ENCODE measurements around the gene PATJ.

GRCh38 chr1:61640712-61641049 lies 84.3 kb downstream of the TM2D1 start:
- PRO-cap = no peak

DNA sequence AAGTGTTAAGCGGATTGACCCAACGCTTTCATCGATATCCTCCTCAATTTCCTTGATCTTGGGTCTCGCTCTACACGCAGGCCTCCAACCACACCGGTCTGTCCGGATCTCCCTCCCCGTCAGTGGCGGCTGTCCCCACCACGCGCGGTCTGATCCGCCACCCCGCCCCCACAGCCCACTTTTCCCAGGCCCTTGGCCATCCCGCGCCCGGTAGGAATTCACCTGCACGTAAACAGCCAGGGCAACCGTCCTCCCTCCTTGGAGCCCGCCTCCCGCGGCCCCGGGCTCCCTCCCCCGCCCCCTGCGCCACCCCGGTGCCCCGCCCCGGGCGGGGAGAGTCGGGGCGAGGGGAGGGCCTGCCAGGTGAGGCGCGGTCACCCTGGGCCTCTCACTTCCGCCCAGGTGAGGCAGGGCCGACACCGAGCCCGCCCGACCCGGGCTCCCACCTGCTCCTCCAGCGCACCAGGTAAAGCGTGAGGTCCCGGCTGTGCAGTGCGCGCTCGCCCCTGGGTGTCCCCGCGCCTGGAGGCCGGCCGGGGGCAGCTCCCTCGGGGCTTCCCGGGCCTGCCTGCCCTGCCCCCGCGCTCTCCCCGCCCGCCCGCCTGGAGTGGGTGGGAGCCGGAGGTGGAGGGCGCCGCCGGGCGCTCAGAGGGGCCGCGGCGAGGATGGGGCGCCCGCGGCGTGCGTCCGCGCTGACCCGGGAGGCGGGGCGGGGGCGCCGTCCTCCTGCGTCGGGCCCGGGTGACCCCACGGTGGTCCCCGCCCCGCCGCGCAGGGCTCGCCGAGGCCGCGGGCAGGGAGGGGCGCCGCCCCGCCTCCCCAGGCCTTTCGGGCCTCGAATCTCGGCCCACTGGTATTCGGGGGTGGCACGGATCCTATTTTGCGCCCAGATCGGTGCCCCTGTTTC lies at the start of gene PATJ:
Gene PATJ (plus strand): TSS at position 391 of the 907 bp plus-strand sequence.
- PRO-cap = bidirectional peak, plus-strand start at position 335 of the sequence, minus-strand start at position 124 of the sequence; bidirectional peak, plus-strand start at position 603 of the sequence, minus-strand start at position 575 of the sequence; bidirectional peak, plus-strand start at position 772 of the sequence, minus-strand start at position 754 of the sequence

GRCh38 chr1:62068924-62069441 lies 125.7 kb upstream of the L1TD1 start:
- PRO-cap = no peak

DNA sequence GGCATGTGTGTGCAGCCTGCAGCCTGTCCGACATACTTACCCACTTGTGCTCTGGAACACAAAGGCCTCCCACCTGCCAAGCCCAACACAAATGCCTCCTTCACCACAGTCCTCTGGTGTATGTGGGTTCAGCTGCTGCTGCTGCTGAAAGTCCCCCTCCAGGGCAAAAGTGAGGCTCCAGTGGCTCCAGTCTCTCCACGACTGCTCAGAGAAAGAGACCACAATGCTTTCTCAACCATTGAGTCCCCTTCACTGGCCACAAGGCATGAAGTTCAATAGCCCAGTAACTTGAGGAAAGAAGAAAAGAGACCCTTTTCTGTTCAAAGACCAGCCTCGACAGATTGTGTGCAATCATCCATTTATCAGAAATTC lies 19.3 kb downstream of the KANK4 start:
- PRO-cap = bidirectional peak, plus-strand start at position 106 of the sequence, minus-strand start at position 122 of the sequence

DNA sequence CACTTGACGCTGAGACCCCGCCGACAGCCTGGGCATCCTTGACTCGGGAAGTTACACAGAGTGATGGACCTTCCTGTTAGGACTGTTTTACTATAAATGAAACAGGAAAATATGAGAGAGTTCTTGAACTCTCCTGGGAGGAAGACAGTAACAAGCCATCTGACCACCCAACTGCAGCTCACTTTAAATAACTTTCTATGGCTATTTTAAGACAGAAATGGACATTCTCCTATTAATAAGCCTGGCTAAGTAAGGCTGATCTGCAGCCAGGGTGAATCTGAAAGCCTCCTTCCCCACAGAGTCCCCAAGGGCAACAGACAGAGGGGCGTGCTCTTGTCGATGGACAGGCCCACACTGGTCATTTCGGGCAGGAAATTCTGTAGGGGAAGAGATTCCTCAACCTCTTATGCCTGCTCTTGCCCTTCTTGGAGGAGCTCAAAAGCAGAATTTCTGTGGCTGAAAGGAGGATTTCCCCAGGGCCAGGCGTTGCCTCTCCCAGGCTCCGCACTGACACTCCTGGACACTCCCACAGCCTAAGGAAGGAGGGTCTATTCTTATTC lies 17.7 kb upstream of the KANK4 start:
- PRO-cap = no peak

GRCh38 chr1:62436181-62436588 lies 664 bp upstream of the USP1 start:
- PRO-cap = bidirectional peak, plus-strand start at chr1:62436395, minus-strand start at chr1:62436258; bidirectional peak, plus-strand start at chr1:62437092, minus-strand start at chr1:62436481

DNA sequence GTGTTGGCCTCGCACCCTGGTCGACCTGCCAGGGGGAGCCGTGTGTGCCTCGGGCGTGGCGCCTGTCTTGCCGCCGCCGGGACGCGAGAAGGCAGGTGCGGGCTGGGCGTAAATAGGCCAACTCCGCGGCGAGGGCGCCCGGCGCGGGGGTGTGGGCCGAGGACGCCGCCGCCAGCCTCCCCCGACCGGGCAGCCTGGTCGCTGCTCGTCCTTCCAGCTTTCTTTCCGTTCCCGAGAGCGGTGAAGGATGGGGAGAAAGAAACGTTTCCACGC lies 580 bp downstream of the USP1 start:
- PRO-cap = unidirectional peak, minus-strand start at position 42 of the sequence

DNA sequence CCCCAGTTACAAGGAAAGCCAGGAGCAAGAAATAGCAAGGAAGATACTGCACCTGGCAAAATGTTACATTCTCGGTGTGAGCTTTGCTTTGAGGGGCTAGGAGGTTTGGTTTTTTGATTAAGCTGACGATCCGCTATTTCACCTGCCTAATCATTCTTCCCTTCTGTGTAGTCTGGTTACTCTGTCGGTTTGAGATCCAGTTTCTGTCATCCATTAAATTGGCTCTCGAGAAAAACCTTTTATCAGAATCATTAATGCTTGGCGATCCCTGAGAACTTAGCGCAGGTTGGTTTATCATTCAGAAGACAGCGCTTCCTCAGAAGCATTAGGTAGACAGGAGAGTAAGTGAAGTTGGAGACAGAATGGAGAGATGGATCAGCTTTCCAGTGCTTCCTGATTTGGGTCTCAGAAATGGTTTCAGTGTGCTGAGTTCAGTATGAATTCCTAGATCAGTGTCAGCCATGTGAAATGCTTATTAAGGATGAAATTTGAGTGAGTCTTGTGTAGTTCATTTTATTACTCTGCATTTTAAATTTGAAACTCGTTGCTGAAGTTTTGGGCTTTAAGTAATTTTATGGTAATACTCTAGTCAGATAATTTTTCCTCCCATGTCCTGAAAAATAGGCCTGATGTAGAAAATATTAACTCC lies 1.3 kb downstream of the USP1 start:
- PRO-cap = no peak

- PRO-cap = bidirectional peak, plus-strand start at chr1:62687929, minus-strand start at chr1:62687769
Measured at GRCh38 chr1:62687371-62688053, 674 bp downstream of the DOCK7 start.

DNA sequence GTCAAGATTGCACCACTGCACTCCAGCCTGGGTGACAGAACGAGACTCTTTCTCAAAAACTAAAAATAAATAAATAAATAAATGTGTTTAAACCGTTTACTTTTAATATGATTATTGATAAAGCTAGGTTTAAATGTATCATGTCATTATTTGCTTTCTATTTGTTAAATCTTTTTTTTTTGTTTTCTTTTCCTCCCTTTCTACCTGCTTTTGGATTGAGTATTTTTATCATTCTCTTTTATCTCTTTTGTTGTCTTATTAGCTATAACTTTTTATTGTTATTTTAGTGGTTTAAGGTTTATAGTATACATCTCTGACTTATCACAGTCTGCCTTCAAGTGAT lies 31.1 kb downstream of the ATG4C start:
- PRO-cap = no peak

- PRO-cap = bidirectional peak, plus-strand start at chr1:63317666, minus-strand start at chr1:63317658; unidirectional peak, minus-strand start at chr1:63317886
Measured at GRCh38 chr1:63317381-63318243, 4.8 kb upstream of the FOXD3 start.

GRCh38 chr1:63414581-63415307 lies 47.3 kb downstream of the ALG6 start:
- PRO-cap = no peak

DNA sequence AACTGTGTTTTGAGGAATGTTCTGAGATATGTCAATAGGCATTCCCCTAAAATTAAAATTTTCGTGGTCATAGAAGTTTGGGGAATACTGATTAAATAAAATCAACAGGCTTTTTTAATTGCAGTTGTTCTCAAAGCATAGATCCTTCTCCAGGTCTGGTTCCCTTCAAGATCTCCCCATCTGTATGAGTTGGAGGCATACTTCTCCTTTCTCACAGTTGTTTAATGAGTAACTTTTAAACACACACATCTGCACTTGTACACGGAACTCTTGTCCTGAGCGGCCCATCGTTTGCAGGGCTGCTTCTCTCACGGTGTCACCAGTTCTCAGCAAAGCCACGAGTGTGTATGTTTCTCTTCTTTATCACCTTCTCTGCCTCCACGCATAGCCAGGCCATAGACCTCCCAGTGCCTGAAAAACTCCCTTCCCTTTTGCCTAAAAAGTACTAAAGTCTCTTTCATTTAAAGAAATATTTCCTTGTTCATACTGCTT lies 68.8 kb upstream of the ROR1 start:
- PRO-cap = no peak

DNA sequence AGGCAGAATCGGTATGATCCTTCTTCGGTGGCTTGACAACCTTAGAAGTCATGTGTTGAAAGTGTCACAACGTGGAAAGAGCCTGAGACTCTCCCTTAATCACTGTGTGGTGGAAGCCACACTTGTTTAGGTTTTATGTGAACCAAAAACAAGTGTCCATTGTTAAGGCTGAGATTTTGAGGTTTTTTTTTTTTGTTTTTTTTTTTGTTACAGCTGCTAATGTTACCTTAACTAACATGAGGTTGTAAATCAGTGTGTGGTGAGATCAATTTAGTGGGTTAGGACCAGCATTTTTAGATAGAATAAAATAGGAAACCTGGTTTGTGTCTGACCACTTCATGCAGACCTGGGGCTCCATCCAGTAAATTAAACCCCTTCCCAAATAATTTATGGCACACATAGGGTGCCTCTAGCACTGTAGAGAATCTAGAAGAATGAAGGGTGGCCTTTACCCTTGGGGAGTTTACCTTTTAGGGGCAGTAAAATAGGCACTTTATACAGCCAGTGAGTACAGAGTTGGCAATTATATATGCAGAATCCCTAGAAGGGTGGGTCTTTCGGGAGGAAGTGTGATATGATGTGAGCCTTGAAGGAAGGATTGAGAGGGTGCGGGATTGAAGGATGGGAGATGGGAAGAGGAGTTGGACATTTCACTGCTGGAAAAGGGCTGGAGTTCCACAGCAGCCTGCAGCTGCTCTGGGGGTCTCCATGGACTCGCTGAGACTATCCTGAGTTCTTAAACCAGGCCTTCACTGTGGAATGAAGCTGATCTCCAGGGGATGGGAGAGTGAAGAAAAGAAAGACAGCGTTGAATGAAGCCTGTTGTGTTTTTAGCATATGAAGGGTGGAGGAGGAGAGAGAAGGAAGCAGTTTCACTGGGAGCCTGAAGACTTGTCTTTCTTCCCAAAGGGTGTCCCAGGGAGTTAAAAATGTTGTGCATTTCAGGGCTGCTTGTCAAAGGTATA lies 8.8 kb downstream of the ROR1 start:
- PRO-cap = no peak

DNA sequence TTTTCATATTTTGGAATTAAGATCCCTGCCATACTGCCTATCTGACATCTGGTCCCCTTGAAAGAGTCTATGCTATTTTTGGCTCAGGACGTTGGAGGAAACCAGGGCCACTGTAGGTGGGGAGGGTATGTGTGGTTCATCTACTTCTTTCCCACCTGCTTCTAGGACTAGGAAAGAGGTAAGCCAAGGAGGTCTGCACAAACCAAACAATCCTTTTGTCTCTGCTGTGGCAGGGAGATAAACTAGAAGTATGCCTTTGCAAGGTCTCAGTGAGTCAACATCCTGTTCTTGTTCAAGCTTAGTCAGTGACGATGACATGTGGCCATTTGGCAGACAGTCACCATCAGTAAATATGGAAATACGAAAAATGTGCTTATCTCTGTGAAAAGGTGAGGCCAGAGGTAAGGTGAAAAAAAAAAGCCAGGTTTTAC lies 196.8 kb upstream of the UBE2U start:
- PRO-cap = no peak

- PRO-cap = no peak
Measured at GRCh38 chr1:64469474-64469905, 439 bp upstream of the CACHD1 start.

- PRO-cap = bidirectional peak, plus-strand start at chr1:64664656, minus-strand start at chr1:64664455
Measured at GRCh38 chr1:64664266-64664890, 80.5 kb upstream of the RAVER2 start.

DNA sequence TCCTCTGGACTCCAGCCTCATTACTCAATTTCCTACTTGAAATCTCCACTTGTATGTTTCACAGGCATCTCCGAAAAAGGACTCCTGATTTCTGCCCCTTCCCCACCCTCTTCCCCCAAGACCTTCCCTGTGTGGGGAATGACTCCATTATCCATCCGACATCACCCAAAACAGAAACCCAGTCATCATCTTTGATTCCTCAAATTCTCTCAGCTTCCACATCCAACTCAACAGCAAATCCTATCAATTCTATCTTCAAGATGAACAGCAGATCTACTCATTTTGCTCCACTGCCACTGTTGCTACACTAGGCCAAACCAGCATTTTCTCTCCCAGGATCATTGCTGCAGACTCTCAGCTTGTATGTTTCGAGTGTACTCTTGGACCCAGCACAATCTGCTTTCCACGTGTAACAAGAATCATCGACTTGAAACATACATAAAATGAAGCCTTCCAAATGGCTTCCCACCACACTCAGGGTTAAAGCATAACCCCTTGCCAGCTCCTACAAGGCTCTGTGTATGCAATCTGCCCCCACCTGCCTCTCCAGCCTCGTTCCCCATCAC lies 94.8 kb downstream of the JAK1 start:
- PRO-cap = no peak

DNA sequence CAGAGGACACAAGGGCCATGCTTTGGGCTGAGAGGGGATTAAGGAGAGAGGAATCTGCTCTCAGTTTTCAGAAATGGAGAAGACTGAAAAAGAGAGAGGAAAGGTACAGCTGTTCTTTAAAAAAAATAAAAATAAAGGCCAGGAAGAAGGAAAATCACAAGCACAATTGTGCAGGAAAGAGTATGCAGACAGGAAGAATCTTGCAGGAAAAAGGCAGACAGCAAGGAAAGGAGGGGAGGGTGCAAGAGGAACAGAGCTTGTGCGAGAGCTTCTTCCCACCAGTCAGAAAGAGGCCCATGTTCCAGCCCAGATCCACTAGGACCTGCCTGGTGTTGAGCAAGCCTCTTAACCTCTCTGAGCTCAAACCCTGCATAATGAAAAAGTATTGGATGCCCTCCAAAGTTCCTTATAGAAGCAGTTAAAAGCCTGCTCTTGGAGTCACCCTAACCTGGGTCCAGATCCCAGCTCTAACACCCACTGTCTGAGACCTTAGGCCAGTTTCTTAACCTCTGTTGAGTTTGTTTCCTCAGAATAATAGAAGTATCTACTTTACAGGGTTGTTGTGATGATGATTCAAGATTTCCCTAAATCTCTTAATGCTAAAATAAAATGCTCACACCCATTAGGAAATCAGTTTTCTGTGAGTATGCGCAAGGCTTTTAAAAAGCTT lies 73.2 kb downstream of the JAK1 start:
- PRO-cap = no peak

- PRO-cap = no peak
Measured at GRCh38 chr1:64917136-64918298, 48.8 kb downstream of the JAK1 start.